ENCODE measurements around the genes KLK11, NKG7, C19orf84 and SIGLEC10.

- PRO-cap, 8 experiments: no peak in any of the 8 experiments
Measured at GRCh38 chr19:51018000-51018199, 1.6 kb downstream of the KLK10 start.

- PRO-cap, 8 experiments: no peak in any of the 8 experiments
Measured at GRCh38 chr19:51026403-51027412, at the start of gene KLK11. Gene KLK11 (minus strand): TSS chr19:51026616.

DNA sequence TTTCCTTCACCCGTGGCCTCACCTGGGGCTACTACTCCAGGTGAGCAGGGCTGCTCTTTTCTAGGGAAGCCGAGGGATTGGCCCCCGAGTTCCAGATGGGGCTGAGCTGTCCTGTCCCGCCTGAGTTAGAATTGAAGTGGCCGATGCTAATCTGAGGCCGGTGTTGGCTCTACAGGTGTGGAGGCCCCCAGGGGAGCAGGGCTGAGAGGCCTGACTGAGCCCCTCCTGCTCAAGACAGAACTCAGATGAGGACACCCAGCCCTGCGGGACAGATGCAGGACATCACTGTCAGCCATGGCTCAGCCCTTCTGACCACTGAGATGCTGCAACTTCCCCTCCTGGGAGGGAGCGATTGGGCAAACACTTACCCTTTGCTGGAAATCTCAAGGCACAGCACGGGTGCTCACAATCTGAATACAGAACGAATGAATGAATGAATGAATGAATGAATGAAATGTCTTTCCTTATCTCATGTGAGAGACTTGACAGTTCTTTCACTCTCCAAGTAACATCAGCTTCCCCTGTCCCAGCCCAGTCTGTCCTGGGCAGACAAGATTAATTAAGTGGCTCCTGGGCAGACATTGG is 3.6 kb upstream of the SIGLEC7 start:
- PRO-cap, 8 experiments: peak in 2 of 8 experiments; most common plus-strand start position 318 of the sequence (in 1); most common minus-strand start position 247 of the sequence (in 1)

DNA sequence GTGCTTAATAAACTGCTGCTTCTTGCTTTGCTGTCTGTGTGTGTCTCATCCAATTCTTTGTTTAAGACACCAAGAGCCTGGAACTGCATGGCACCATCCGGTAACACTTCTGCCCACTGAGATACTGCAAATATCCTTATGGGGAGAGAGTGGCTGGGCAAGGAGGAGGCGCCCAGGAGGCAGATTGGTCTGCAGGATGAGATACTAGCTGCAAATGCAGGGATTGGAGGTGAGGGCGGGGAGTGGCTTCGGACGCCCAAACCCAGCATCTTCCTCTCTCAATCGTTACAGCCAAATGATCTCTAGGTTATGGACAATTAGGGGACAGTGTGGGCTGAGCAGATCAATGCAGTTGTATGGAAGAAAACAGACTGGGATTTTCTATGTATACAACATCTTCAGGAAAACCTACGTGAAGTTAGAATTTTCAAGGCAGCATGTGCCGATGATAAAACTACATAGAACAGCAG is 1.6 kb upstream of the SIGLEC7 start:
- PRO-cap, 8 experiments: no peak in any of the 8 experiments

- PRO-cap, 8 experiments: no peak in any of the 8 experiments
Measured at GRCh38 chr19:51237732-51238591, 12.9 kb upstream of the SIGLECL1 start.

- PRO-cap, 8 experiments: peak in 2 of 8 experiments; most common minus-strand start chr19:51327857 (in 2)
Measured at GRCh38 chr19:51327305-51328104, 14.4 kb downstream of the VSIG10L start.

DNA sequence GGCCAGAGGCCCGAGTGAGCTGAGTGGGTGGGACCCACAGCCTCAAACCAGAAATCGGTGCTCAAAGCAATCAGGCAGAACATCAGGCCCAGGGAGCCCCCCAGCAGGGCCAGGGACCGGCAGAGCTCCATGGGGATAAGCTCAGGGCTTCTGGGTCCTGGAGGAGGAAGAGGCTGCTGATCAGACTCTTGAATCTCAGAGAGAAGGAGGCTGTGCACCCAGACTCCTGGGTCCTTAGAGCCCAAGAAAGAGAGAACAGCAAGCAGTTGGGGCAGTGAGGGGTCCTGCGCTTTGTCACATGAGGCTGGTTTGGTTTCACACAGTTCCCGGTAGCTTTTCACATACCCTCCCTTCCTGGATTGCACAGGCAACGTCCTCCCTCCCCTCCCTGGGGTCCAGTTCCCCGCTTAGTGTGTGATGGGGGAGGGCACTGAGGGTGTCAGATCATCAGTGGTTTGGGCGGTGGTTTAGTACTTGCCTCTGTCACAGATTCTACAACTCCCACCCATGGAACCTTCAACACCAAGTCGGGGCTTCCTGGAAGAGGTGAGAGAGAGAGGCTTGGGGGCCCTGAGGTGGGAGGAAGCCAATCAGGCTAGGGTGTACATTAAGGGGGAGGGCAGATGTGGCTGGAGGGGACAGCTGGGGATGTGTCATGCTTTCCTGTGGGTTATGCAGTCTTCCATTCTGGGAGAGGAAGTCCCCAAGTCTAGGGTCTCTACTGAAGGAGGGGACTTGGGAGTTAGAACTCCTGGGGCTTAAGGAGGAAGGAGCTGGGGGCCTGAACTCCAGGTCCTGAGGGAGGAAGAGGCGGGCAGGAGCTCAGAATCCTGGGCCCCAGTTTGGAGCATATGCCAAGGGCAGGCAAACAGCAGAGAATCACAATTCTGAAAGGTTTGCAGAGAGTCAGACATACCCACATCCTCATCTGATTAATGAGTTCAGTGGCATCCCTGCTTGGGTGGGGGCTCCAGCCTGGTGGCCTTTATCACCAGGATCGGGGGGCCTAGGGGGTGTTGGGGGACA is at the start of gene NKG7:
TSS of gene NKG7 (minus strand) at position 250 of the 1,026 bp plus-strand sequence.
- PRO-cap, 8 experiments: peak in 5 of 8 experiments; most common plus-strand start position 685 of the sequence (in 2); most common minus-strand start position 300 of the sequence (in 2)

GRCh38 chr19:51390394-51391106 is at the start of gene C19orf84:
Gene C19orf84 (minus strand): TSS chr19:51390591.
- PRO-cap, 8 experiments: no peak in any of the 8 experiments

- PRO-cap, 8 experiments: peak in 8 of 8 experiments; most common plus-strand start chr19:51417224 (in 4); most common minus-strand start chr19:51417570 (in 3)
Measured at GRCh38 chr19:51417029-51418171, at the start of gene SIGLEC10. Gene SIGLEC10 (minus strand): TSS chr19:51417642.

DNA sequence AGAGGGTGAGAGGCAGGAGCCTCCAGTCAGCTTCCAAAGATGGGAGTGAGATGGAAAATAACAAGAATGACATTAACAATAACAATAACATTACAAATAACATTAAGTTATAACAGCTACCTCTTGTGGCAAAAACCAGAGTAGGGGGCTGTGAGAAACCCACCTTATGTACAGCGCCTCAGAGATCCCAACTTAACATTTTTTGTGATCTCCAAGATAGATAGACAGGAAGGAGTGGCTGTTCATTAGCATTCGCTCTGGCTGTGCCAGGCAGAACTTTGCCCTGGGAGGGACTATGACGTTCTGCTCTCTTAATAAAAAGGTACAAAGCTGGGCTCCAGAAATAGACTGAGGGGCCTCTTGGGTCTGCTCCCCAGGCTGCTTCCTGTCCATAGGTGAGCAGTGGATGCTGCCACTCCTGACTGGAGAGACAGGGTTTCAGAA is 15.0 kb upstream of the SIGLEC8 start:
- PRO-cap, 8 experiments: no peak in any of the 8 experiments

DNA sequence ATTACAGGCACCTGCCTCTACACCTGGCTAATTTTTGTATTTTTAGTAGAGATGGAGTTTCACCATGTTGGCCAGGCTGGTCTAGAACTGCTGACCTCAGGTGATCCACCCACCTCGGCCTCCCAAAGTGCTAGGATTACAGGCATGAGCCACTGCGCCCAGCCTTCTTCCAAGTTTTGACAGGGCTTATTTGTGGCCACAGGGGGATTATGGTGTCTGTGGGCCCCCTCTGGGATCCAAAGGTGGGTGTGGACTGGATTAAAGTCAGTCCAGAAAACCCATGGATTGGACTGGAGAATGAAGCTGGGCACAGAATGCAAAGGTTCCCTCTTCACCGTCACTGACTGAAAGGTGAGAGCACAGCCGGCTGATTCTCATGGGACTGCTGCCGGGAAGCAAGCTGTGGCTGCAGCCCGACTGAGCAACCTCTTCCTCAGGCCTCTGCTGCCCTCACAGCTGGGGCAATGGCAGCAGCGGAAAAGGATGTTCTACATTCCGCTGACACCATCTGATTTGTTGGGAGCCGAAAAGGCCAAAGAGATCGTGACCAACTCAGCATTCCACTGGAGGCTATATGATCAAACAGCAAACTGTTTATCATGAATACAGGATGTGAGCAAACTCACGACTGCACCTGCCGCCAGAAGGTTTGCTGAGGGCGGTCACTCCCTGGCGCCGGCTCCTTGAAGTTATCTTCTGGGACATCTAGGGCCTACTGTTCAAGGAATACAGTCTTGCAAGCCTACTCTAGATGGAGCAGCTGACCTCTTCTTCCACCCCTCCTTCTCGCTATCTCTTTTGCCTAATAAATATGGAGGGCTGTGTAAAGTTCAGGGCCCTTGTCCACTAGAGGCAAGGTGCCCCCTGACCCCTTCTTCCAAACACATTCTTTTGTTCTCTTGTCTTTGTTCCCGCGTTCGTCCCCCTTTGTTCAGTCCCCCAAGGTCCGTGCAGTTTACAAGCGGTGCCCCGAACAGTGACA is 19.4 kb upstream of the SIGLEC6 start:
- PRO-cap, 8 experiments: no peak in any of the 8 experiments

GRCh38 chr19:51572328-51572739 is 1.3 kb downstream of the ZNF175 start:
- PRO-cap, 8 experiments: no peak in any of the 8 experiments

DNA sequence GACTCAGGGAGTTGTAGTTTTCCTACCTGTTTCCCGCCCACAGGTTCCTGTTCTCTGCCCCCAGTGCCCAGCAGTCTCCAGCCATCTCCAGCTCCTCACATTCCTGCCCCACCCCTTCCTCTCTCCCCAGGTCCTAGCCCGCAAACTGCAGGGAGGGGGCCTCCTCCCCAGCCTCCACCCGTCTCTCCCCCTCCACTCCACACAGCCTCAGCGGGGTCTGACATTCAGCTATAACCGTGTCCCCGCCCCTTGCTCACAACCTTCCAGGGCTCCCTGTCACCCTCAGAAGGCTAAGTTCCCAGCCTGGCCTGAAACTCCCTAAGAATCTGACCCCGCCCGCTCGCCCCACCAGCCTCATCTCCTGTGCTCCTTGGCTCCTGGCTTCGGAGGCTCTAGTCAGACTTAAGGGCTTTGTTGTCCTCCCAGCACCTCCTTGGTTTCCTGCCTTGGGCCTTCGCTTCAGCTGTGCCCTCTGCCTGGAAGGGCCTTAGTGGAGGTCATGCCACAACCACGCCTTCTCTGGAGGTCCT is 5.2 kb upstream of the SPACA6 start:
- PRO-cap, 8 experiments: no peak in any of the 8 experiments

- PRO-cap, 8 experiments: peak in 6 of 8 experiments; most common plus-strand start chr19:51690653 (in 2); most common minus-strand start chr19:51690414 (in 5)
Measured at GRCh38 chr19:51690181-51690708, 2.9 kb upstream of the SPACA6 start.

GRCh38 chr19:51745937-51746538 is 5.6 kb downstream of the FPR1 start:
- PRO-cap, 8 experiments: peak in 2 of 8 experiments; most common minus-strand start chr19:51745945 (in 2)

DNA sequence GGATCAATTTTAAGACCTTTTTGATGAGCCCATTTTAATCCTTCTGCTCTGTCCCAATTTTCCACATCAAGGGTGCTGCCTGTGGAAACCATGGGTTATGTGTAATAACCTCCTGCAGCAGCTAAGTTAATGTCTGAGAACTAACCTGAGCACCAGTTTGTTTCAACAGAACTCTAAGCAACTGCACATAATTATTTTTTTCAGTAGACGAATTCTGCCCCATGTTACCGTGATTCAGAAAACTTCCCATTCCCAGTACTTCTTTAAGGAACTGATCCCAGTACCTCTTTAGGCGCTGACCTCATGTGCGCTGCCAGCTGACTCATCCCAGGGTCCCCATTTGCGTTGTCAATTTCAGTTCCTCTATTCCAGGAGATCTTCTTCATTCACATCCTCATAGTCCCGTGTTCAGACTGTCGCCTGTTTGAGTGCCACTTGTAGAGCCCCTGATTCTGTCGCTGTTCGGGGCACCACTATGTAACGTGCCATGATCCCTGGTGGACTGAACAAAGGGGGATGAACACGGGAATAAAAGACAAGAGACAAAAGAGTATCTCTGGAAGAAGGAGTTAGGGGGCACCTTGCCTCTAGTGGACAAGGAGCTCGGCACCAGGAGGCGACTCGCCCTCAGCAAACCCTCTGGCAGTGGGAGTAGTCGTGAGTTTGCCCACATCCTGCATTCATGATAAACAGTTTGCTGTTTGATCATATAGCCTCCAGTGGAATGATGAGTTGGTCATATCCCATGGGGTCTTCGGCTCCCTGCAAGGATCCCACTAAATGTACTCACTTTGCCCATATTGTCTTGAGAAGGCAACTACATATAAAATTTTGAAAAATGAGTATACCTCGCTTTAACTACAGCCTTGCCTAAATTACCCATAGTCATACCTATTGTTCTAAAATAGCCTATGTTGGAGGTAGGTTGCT is 16.5 kb downstream of the FPR3 start:
- PRO-cap, 8 experiments: peak in 7 of 8 experiments; most common plus-strand start position 411 of the sequence (in 7)

- PRO-cap, 8 experiments: no peak in any of the 8 experiments
Measured at GRCh38 chr19:52049546-52049955, 913 bp upstream of the ZNF432 start.

GRCh38 chr19:52075893-52076421 is 19.6 kb downstream of the ZNF841 start:
- PRO-cap, 8 experiments: no peak in any of the 8 experiments

DNA sequence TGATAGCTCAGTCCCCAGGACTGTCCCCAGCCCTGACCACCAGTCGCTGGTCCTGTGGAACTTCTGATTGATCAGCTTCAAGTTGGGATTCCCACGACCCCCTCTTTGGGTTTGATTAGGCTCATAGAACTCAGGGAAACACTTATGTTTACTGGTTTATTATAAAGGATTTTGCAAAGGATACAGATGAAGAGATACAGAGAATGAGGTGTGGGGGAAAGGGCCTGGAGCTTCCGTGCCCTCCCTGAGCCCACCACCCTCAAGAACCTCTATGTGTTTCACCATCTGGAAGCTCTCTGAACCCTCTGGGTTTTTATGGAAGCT is 13.8 kb downstream of the PPP2R1A start:
- PRO-cap, 8 experiments: peak in 6 of 8 experiments; most common plus-strand start position 204 of the sequence (in 5)

GRCh38 chr19:52269248-52269492 is 217 bp upstream of the ZNF766 start:
- PRO-cap, 8 experiments: peak in 7 of 8 experiments; most common minus-strand start chr19:52269433 (in 6)